SK-N-DZ (cell line): ENCODE data around the genes ACKR3 and COPS8.

DNA sequence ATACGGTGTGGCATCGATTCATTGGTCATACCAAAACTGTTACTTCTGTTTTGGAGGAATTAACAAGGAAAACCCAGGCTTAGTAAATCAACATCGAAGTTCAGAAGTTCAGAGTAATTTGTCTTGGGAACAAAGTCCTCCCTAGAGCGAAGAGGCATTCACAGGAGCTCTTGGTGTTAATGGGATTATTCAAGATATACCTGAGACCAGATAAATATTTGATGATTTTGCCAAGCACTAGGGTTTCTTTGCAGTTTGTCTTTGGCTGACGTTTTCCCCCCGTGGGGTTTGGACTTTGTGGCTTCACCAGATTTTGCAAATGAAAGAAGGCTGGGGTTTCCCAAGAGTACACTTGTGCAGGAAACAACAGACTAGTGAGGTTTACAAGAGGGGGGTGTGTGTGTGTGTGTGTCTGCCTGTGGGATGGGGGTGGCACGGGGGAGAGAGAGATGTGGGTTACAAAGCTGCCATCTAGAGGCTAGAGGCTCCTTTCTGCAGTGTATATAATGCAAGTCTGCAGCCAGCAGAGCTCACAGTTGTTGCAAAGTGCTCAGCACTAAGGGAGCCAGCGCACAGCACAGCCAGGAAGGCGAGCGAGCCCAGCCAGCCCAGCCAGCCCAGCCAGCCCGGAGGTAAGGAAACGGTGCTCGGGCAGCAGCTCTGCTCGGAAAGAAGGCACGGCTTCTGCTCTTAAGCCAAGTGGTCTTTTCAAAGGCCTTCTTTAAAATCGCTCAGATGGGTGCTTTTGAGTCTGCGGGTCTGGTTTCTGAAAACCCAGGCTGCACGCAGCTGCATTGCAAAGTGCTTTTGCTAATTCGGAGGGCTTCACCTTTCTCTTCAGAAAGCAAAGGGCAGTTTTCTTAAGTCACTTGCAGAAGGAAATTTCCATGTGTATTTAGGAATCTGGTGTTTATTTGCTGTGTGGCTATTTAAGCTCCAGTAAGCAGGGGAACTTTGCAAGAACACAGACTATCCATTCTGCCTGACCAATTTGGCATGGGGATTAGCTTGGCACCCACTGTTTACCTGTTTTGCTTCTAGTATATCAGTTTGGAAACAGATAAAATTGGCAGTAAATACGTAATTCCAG lies at the start of gene ACKR3:
Gene ACKR3 (plus strand): TSS at position 533 of the 1,090 bp plus-strand sequence.
RAMPAGE:
- cytosol, long total RNA, result no peak
- nucleus, long total RNA, result no peak

DNA sequence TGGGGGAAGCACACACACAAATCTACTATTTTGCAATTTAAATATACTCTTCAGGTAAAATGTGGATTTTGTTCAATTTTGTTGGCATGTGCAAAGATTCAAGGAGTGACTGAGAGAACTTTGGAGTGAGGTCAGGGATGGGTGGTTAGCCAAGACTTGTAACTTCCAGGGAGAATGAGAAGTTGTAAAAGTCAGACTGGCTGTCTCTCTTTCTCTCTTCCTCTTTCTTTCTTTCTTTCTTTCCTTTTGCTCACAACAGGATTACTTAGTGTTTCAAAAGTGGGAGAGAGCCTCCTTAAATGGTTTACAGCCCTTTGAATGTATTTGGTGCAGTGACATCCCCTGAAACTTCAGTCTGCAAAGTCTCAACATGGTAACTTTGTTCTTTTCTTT lies 995 bp downstream of the ACKR3 start:
RAMPAGE:
- cytosol, long total RNA, result no peak
- nucleus, long total RNA, result no peak

RAMPAGE:
- cytosol, long total RNA, result no peak
- nucleus, long total RNA, result no peak
These were observed 4.8 kb downstream of the ACKR3 start for GRCh38 chr2:236574306-236574881.

DNA sequence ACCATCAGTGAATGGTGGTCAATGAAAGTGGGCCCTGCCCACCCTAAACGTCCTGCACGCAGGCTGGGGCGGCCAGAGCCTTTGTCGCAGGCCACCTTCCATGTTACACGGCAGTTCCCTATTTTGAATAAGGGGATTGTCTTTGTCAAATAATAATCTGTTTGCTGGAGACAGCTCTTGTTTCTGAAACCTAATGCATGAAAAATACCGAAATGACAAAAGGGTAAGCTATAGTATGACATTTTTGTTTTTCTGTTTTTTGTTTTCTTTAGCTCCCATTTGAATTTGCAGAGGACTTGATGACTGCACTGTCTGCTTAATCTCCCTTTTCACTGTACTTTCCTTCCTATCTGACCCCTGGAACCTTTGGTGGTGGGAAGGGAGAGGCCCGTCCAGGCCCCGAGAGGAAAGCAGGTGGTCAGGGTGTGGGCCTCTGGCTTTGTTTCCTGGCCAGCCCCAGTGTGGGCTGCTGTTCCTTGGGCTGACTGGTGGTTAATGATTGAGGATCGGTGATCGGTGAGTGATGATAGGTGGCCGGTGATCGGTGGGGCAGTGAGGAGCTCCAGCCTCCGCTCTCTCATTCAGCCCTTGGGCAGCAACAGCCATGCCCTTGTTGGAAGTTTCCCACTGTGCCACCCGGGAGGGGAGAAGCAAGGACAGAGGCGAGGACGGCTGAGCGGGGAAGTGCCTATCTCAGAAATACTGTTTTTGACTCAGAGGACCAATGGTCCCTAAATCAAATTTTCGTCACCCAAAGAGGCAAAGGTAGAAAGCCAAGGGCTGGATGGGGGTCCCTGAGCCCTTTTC lies 7.2 kb downstream of the ACKR3 start:
RAMPAGE:
- cytosol, long total RNA, result no peak
- nucleus, long total RNA, result no peak

DNA sequence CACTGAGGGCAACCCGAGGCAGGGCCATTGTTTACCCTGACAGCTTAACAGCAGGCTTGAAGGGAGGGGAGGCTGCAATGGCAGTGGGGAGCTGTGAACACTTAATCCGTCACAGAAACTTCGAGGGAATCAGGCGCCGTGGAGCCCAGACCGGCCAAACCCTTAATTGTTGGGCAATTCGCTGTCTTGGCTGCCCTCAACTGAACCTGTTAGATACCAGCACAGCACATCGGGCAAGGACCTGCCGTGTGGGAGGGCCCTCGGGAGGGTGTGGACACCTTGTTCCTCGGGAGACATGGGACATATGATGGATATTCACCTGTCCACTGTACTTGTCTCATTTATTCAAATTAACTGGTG lies 146.0 kb downstream of the ACKR3 start:
RAMPAGE:
- cytosol, long total RNA, result no peak
- nucleus, long total RNA, result no peak

DNA sequence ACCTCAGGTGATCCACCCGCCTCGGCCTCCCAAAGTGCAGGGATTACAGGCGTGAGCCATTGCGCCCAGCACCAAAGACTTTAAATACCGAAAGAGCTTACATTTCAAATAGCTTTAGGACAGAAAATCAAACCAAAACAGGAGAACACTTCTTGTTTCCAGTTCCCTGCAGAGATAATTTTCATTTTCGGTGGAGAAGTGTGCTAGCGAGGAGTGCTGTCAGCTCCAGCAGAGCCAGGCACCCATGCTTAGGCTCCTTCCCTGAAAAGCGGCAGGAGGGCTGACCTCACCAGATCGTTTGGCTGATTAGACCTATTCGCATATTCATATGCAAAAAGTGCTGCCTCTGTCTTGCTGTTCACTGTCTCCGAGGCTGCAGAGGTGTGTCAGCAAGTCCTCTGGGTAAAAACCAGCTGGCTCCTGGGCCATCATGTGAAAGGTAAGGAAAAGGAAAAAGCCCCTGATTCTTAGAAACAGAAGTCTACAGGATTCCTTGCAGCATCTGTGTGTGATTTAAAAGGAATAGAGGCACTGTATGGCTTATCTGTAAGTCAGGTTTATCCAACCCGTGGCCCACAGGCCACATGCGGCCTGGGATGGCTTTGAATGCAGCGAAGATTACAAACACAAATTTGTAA lies 225.7 kb upstream of the COPS8 start:
RAMPAGE:
- cytosol, long total RNA, result no peak
- nucleus, long total RNA, result no peak

DNA sequence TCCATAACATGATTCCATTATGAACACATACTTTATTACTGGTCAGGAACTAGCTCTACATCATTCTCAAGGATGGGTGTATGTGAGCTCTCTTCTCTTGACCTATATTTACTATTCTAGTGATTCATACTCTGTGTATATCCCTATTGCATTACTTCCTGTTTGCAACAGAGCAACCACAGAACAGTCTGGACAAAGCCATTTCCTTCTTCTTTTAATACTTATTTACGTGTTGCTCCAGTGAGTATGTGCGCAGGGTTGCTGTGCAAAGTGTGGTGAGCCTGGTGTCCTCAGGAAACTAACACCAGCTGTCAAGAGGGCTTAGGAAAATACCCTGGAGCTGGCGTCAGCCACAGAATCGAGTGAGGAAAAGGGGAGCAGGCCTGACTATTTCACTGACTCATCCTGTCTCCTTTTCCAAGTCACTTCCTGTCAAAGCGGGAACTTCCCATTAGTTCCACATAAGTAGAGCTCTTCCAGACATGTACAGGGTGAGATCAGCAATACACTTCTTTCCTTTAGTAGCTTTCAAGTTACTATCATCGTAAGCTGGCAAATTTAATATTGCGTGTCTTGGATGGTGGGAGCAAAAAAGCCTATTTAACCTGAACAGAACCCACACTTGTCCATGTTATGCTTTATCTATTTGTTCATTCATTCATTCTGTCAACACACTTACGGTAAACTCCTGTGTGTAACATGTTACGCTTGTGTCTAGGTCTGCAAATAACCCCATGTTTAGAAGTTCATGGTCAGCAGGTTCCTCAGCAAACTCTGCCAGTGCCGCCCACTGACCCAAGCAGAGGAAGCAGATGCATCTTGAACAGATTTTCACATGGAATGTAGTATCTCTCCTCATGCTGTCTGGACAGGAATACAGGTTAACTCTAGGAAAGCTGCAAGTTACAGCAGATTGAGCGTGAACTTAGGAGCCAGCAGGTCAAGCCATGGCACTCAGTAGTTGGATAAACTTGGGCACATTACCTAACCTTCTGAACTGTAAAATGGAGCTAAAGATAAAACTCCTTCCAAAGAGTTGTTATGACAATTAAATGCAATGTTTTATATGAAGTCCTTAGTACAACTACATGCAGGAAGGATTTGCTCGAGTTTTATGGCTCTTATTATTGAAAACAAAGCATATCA lies 213.9 kb upstream of the COPS8 start:
RAMPAGE:
- cytosol, long total RNA, result no peak
- nucleus, long total RNA, result no peak

DNA sequence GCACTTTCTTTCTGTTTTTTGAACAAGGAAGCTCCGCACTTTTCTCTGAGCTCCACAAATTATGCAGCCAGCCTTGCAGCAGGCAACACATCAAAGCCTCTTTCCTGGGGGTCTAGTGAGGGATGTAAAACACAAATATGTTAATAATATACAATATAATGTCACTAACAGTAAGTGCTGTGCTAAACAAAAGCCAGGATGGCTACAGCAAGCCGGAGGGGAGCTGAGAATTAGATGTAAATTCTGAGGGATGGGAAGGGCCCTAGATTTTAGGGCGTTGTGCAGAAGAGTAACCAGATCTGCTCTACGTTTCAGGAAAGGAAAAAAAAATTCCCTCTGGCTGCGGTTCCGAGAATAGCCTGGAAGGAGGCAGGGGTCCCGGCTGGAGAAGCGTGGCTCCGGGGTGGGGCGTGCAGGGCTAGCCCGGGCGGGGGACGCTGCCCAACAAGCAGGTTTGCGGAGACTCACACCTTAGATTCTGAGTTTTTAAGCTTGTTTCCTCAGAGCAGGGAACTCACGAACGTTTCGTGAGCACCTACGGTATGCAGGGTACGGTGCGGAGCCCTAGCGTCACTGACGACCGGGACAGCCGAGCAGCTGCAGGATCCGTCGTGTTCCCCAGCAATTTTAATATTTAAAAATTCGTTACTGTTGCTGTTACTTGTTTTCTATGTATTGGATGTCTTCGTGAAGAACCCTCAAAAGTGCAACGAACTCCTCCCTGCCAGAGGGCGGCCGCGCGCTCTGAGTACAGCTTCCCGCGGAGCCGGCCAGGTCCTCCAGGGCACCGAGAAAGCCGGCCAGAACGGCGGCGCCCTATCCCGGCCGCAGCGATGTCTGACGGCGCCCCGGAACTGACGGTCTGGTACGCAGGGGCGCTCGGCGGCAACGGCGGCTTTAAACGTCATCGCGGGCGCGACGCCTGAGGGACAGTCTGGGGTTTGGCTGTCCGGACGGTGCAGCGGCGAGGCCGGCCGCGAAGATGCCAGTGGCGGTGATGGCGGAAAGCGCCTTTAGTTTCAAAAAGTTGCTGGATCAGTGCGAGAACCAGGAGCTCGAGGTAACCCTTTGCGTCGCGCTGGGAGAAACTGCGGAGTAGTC lies at the start of gene COPS8:
Gene COPS8 (plus strand): TSS at position 907 of the 1,101 bp plus-strand sequence.
RAMPAGE:
- cytosol, long total RNA, result start-site peak on the plus strand centred at position 934 of the sequence, 61 bp wide, 1,670 and 1,984 reads in 2 replicates
- nucleus, long total RNA, result start-site peak on the minus strand centred at position 802 of the sequence, 81 bp wide, 60 and 52 reads in 2 replicates; start-site peak on the plus strand centred at position 938 of the sequence, 53 bp wide, 1,310 and 723 reads in 2 replicates

DNA sequence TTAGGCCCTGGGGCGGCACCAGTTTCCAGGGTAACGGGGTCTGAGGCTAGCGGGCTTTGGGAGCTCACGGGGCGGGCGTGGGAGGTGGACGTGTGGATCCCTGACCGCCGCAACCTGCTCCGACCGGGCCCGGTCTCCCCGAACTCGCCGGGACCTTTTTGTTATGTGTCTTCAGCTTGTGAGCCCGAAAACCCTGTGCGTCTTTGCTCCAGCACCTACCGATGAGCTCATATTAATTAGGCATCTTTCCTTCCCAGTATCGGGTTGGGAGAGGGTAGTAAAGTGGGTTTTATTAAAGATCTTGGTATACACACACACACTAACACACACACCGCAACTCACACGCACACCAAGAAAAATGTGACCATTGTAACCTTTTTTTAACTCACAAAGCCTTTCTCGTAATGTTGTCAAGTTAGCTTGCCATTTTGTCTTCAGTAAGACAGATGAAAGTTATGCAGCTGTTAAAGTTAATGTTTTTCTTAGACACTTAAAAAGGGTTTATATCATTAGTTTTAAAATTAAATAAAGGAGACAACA lies 465 bp downstream of the COPS8 start:
RAMPAGE:
- cytosol, long total RNA, result no peak
- nucleus, long total RNA, result no peak

DNA sequence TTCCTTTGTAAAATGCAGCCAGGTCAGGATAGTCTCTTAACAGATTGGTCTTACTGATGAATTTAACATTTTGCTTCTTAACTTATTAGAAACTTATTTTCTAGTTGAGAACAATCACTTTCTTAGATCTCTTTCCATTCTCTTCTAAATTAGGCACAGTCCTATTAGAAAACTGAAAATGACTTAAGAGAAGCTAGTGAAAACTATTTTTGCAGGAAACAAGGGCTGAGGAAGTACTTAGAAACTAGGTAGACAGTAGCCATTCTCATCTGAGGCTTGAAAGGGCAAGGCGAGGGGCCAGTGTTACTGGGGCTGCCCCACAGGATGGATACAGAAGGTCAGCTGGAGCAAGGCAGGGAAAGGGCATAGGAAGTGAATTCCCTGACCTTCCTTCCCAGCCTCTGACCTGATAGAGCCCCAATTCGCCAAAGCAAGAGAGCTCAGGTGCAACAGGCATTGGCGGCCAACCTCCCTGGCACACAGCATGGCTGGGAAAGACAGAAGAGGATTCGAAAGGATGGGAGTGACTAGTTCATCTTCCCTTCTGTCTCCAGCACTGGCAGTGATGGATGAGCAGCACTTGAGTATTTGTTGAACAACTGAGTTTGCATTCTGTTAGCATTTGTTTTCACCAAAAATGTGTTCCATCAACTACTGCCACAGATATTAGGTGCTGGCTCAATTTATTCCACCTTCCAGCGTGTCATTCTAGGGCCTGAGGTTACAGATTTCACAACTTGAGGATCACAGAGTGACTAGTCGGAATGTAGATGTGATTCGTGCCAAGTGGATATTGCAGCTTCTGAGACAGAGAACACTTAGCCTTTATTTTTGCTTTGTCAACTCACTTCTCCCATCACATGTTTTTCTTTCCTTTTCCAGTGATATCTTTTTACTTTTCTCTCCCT lies 6.1 kb downstream of the COPS8 start:
RAMPAGE:
- cytosol, long total RNA, result no peak
- nucleus, long total RNA, result no peak

DNA sequence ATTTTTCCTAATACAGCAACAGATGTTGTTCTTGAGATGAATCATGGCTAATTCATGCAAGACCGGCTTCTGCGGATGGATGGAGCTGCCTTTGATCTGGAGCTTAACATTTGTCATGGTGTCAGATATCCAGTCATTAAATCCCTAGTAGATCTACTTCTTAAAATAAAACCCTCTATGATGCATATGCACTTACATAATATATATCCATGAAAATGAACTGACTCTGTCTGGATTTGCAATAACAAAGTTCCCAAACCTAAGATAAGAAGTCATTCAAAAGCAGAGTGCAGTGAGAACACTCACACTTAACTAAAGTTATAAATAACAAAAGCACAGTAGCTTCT lies 114.0 kb downstream of the COL6A3 start:
RAMPAGE:
- cytosol, long total RNA, result no peak
- nucleus, long total RNA, result no peak

DNA sequence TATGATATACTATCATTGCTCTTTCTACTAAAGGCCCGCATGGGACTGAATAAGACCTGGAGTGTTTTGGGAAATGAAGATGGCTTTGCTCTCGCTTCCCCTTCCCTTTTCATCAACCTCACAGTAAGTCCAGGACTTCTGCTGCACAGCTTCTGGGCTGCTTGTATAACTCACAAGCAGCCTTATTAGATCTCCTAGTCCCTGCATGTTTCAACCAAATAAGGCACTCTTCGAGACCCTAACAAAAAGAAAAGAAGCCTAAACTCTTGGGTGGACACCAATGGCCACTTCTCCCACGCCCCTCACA lies 103.7 kb downstream of the COL6A3 start:
RAMPAGE:
- cytosol, long total RNA, result no peak
- nucleus, long total RNA, result no peak

DNA sequence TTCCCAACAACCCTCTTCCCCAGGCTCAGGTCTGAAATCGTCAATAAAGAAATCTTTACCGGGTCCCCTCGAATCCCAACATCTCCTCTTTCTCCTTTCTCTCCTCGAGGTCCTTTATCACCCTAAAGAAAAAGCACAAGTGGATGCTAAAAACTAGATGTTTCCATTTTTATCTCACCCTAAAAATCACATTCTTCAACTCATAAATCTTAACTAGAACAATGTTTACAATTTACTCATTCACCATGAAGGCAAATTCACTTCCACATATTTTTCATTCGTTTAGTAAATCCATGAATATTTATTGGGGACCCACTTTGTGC lies 55.5 kb downstream of the COL6A3 start:
RAMPAGE:
- cytosol, long total RNA, result no peak
- nucleus, long total RNA, result no peak

DNA sequence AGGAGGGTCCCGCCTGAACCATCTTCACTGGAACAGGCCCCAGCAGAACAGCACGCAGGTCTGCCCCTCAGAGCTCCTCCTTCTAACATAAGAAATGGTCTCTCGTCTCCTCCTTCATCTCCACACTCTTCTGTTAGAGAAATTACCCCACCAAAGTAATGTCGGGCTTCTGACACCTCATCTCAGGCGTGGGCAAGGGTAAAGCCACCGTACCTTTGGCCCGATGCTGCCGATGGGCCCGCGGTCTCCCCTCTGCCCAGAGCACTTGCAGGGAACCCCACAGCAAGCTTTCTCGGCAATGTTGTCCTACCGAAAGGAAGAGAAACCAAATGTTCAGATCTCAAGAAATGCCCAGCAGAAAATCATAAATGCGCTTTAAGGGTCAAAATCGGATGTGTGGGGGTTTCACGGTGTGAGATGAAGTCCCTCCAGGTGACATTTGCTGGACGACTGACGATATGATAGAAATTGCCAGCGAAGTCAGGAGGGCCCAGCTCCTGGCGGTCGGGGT lies 52.4 kb downstream of the COL6A3 start:
RAMPAGE:
- cytosol, long total RNA, result no peak
- nucleus, long total RNA, result no peak

RAMPAGE:
- cytosol, long total RNA, result no peak
- nucleus, long total RNA, result no peak
These were observed 41.8 kb downstream of the COL6A3 start for GRCh38 chr2:237372165-237372539.

DNA sequence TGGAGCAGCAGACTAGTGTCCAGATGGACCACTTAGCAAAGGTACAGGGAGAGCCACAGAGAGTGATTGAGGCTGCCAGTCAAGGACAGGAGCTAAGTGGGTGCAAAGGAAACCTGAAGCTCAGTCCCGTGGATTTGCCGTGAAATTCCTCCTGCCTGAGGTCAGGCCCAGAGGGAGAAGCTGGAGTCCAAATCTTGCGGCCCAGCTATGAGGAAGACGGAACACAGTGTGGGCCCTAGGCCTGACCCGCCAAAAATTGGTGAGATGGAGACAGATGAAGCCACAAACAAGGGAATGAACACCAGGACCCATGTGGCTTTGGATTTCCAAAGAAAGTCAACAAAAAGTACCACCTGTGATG lies 11.0 kb downstream of the COL6A3 start:
RAMPAGE:
- cytosol, long total RNA, result no peak
- nucleus, long total RNA, result no peak

DNA sequence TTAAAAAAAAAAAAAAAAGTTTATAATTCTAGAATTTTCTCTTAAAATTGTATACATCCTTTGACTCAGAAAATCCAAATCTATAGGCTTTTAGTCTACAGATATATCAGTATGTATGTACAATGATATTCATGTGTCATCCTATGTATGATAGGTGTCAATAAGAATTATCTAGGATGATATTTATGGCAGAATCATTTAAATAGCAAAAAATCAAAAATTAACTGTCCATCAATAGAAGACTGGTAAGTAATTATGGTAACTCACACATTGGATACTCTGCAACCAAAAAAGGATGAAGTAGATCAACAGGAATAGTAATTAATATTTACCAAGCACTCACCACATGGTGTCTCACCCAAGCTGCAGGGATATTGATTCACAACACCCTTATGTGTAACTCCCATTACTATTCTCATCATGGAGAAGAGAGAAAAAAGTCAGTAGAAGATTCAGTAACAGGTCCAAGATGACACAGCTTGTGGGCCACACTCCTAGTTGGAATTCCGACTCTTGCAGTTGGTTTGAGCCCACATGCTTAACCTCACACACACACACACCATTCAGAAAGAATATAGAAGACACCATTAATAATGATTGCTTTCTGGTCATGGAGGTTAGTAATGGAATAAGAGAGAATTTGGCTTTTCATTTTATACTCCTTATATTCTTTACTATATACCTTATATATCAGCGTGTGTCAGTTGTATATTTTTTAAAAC lies 1.8 kb upstream of the MLPH start:
RAMPAGE:
- cytosol, long total RNA, result no peak
- nucleus, long total RNA, result no peak

RAMPAGE:
- cytosol, long total RNA, result no peak
- nucleus, long total RNA, result no peak
These were observed 37.6 kb downstream of the MLPH start for GRCh38 chr2:237524686-237524990.

DNA sequence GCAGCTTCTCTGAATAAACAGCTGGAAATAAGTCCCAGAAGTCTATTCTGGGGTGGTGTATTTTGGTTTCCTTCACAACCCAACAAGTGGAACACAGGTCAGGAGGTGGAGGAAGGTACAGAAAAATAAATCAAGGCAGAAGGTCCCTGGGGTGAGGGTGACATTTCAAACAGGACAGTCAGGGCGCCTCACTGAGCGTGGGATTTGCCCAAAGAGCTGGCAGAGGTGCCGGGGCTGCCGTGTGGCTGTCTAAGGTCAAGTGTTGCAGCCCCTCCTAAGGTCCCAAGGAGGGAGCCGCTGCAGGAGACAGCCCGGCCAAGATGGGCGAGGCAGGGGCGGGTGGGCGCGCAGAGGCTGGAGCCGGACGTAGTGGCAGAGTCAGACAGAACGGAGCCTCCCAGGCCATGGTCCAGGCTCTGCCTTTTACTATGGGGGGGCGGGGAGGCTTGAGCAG lies 27.6 kb upstream of the PRLH start:
RAMPAGE:
- cytosol, long total RNA, result no peak
- nucleus, long total RNA, result no peak

DNA sequence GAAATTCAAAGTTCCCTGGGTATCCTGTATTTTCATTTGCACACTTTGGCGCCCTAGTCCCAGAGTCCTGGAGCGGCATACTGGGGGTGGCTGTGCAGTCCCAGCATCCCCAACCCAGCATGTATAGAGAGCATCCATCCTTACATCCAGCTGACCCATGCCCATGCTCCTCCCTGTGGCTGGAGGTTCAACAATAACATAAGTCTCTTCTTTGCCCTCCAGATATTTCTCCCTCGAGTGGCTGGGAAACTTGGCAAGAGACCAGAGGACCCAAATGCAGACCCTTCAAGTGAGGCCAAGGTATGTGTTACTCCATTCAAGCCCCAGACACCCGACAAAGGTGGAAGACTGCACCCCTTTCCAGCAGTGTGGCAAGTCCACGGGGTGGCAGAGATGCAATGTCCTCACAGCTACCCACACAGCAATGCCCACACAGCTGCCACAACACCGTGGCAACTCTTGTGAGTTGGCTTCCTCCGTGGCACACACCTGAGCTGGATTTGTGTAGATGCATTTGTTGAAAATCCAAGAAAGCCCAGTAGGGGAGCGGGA lies 19.9 kb upstream of the PRLH start:
RAMPAGE:
- cytosol, long total RNA, result no peak
- nucleus, long total RNA, result no peak